GM12892 (cell line): ENCODE measurements around the gene TTC29.

DNA sequence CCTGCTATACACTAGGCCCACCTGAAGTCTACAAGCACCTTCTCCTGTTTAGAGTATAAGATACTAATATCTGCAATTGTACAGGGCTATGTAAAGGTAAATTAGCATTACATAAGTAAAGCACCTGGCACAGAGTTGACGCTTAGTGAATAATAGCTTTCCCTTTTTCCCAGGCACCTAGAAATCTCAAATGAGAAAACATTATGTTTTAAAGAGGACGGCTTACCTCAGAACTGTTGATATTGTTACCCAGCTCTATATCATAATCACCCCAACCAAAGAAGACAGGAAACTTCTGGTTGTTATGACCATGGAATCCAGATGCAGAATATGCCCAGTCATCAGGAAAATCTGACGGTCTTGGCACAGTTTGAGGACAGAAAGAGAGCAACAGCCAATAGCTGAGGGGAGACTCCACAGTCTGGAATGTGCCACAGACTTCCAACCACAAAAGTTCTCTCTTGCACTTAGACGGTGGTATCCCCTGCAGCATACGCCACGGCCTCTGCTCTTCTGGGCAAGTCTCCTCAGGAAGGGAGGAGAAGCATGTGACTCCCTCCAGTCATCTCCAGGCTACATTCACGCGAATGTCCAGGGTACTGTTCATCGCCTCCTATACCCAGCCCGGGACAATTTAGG is 18.5 kb downstream of the ZNF827 start:
- RRBS: no CpG with 5 or more reads among the region's 10 CpGs

- RRBS: 1% methylated on average over 20 of the region's 56 CpGs
Measured at GRCh38 chr4:145936444-145937099, 2.1 kb downstream of the ZNF827 start.

- RRBS: no CpG with 5 or more reads among the region's 1 CpG
Measured at GRCh38 chr4:146108801-146109166, 66.7 kb upstream of the LSM6 start.

GRCh38 chr4:146235367-146236122 is 21.2 kb downstream of the REELD1 start:
- RRBS: no CpG with 5 or more reads among the region's 10 CpGs

- RRBS: no CpG with 5 or more reads among the region's 11 CpGs
Measured at GRCh38 chr4:146407396-146408586, 113.9 kb downstream of the SLC10A7 start.

DNA sequence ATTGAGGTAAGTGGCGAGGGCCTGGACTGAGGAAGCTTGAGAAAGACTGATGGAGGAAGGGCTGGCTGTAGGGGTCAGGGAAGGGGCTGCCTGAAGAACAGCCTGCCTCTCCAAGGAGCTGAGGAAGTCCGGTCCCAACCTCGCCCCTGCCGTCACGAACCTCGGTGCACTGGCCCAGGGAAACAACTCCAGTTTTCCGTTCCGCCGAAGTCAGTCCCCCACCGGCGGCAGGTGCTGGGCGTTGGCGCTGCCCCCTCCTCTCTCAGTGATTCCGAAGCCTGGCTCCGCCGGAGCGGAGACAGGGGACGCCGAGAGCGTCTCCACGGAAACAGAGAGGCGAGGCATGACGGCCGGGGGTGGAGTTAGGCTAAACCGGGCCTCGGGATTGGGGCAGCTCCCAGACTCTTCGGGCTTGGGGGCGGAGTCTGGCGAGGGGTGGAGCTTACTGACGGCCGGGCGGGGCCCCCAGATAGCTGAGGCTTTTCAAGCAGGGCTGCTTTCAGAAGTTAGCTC is at the start of gene TTC29:
TTC29 (minus strand) TSS at position 316 of the 513 bp plus-strand sequence.
- RRBS: under 1% methylated on average over 22 of the region's 32 CpGs

GRCh38 chr4:147542019-147542908 is 61.4 kb downstream of the EDNRA start:
- RRBS: no CpG with 5 or more reads among the region's 20 CpGs

DNA sequence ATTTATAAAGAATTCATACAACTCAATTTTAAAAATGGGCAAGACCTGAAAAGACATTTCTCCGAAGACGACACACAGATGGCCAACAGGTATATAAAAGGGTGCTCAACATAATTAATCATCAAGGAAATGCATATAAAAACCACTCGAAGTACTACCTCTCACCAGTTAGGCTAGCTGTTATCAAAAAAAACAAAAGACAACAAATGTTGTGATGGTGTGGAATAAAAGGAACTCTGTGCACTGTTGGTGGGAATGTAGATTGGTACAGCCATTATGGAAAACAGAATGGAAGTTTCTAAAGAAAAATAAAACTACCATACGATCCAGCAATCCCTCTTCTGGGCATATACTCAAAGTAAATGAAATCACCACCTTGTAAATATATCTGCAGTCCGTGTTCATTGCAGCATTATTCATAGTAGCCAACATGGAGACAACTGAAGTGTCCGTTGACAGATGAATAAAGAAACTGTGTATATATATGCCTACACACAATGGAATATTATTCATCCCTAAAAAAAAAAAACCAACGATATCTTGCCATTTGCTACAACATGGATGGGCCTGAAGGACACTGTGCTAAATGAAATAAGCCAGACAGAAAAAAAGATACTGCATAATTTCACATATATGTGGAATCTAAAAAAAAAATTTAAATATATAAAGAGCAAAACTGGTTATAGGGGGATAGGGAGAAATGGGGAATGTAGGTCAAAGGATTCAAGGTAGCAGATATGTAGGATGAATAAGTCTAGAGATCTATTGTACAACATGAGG is 19.7 kb downstream of the TMEM184C start:
- RRBS: no CpG with 5 or more reads among the region's 7 CpGs

DNA sequence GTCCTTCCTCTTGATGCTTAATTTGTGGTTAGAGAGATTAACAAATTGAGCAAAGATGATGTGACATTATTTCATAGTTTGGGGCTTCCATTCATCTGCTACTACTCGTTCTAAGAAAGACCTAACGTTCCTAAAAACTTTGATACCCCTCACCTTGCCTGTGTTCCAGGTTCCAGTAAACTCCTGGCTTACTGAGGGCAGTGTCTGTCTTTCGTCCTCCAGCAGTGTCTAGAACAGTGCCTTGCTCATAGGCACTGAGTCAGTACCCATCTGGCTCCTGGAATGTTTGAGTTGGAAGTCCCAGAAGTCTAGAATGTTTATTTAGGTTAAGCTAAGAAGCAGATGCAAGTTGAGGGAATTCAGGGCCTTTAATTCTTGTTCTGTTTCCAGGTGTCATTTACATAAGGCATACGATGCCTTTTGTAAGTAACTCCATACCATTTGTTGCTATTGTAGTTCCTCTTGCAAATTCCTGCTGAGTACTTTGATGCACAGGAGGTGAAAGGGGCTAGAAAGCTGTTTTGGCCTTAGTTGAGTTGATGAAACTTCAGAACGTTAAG is 22.1 kb downstream of the ARHGAP10 start:
- RRBS: no CpG with 5 or more reads among the region's 5 CpGs

DNA sequence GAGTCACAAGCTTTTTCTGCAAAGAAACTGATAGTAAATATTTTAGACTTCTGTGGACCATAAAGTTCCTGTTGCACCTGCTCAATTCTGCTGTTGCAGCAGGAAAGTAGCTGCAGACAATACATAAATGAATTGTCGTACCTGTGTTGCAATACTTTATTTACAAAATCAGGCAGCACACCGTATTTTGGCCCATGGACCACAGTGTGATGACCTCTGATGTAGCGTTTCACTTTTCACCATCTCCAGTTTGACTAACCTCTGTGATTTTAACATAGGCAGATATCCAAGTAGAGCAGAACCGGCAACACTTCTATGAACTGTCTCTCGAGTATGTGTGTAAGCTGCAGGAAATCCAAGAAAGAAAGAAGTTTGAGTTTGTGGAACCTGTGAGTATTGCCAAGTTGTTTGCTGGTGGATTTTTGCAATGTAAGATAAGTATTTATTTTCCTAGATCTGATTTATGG is 132.7 kb downstream of the ARHGAP10 start:
- RRBS: no CpG with 5 or more reads among the region's 5 CpGs

GRCh38 chr4:147969367-147969874 is 237.5 kb downstream of the ARHGAP10 start:
- RRBS: no CpG with 5 or more reads among the region's 5 CpGs

GRCh38 chr4:148166105-148166530 is 276.1 kb downstream of the NR3C2 start:
- RRBS: no CpG with 5 or more reads among the region's 6 CpGs

DNA sequence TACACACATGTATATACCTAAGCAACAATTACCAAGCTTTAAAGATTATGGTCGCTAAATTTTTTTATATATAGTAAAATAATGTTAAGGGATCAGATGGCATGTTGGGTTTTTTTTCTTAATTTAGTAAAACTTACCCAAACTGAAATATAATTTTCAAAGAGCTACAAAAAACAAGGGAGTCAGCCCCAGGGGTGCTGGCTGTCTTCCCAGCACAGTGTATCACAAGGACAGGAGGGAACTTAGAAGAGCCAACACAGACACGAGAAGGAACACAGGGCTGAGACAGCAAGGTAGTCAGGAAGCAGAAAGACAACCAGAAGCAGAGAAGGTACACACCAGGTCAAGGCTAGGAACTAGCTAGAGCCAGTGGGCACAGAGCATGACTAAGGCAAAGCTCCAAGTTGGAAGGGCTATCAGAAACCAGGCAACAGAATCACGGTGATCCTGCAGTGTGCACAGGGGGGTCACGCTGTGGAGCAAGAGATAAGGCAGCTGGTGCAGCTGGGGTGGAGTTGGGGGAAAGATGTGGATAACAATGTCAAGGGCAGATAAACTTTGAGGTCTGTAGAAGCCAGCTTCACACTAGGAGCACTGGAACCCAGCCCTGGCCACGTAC is 168.7 kb downstream of the NR3C2 start:
- RRBS: no CpG with 5 or more reads among the region's 5 CpGs

GRCh38 chr4:148397857-148398296 is 44.3 kb downstream of the NR3C2 start:
- RRBS: no CpG with 5 or more reads among the region's 2 CpGs

DNA sequence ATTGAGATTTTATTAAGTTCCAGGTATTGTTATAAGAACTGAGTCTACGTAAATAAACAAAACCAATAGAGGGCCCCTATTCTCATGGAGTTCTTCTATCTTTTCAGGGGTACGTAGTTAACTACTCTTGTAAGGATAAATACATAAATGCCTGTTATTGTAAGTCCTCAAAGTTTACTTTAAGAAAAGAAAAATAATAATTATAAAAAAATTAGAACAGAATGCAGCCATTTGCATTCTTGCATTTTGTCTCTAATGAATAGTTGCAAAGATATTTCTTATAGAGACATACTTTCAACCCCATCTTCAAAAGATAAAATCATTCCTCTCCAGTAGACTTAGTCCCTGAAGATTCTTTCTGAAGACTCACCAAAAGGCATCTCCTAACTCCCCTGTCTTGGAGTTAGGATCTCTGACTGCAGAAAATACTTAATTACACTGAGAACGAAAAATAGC is 71.6 kb upstream of the NR3C2 start:
- RRBS: no CpG with 5 or more reads among the region's 3 CpGs

DNA sequence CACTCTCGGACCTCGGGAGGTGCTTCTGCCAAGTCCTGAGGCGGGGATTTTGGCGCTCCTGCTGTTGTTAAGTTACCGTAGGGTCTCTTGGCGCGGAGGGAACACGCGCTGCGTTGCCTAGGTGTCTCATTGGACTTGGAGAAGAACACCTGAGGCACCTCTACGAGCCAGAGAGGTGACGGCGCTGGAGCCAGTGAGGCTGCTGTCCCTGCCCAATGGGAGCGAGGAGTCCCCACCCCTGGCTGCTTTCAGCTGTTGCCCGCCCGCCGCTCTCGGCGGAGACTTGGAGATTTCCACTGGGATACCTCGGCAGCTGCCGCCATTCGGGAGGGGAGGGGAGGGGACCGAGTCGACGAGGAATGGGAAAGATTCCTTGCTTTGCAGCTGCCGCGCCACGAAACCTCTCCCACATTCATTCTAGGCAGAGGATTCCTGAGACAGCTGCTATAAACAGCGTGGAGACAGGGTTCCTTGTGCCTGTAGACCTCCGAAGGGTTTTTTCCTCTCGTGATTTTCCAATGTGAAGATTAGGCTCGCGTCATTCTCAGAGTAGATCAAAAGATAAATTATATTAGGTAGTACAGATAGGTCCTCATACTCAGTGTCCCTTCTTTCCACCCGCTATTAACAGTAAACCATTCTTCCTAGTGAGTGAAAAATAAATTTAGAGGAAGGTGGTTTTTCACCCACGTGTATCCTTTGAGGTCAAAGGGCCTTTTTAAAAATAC is 1.1 kb upstream of the LRBA start:
- RRBS: no CpG with 5 or more reads among the region's 35 CpGs

DNA sequence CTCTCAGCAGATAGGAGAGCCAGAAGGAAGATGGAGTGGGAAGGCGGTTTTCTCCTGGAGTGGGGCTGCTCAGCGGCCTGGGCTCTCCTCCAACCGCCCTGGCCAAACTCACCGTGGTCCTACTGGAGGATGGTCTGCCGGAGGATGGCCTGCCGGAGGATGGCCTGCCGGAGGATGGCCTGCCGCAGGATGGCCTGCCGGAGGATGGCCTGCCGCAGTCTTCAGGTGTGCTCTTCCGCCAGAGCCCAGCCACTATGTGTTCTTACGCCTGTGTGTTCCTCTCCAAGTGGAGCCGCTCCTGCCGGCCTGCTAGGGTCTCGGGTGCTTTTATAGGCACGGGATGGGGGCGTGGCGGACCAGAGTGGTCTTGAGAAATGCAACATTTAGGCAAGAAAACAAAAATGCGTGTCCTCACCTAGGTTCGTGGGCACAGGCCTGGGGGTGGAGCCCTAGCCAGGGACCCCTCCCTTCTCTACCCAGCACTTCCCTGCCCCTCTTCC is 34.2 kb upstream of the LRBA start:
- RRBS: no CpG with 5 or more reads among the region's 20 CpGs

GRCh38 chr4:151197184-151197899 is 79.6 kb upstream of the PRSS48 start:
- RRBS: no CpG with 5 or more reads among the region's 9 CpGs